Neutrophil (primary cell): ENCODE results near the genes MLIP, COL21A1 and RAB23.

- PRO-cap: no peak
Observed at GRCh38 chr6:54009024-54009539, 102.2 kb upstream of the MLIP start.

- PRO-cap: no peak
Observed at GRCh38 chr6:54083018-54083676, 28.1 kb upstream of the MLIP start.

DNA sequence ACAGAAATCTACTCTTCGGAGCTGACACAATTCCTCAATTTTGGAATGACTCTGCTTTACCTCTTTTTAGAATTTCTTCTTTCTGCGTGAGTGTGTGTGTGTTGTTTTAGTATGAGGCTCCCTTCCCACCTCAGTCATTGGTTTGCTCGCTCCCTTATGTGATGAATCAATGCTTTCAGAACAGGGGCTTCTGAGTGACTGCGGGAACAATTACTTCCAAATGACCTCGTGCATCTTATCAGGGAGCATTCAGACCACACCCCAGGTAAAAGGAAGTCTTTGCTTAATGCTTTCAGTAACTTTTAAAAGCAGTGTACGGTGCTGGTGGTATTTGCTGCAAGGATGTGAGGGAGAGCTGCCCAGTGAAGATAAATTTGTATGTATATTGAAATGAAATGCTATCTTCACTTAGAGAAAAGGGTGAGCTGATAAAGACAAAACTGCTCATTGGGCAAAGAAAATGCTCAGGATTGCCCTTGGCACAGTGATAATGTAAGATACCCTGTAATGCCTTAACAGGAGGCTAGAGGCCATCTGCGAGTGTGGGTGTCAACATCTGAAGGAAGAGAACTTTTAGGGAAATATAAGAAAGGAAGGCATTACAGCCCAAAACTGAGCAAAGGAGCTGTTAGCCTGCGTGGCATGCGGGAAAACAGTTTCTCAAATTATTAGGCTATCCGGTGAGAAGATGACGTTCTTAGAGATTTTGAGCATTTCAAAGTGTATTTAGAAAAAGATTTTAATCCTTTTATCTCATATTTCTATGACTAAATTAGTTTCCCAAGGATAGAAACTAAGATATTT lies at the start of gene MLIP:
Gene MLIP (plus strand): TSS at position 133 of the 804 bp plus-strand sequence.
- PRO-cap: no peak

- PRO-cap: no peak
Observed at GRCh38 chr6:54255840-54256401, 52.3 kb upstream of the TINAG start.

GRCh38 chr6:54904345-54904743 lies 57.8 kb downstream of the FAM83B start:
- PRO-cap: no peak

DNA sequence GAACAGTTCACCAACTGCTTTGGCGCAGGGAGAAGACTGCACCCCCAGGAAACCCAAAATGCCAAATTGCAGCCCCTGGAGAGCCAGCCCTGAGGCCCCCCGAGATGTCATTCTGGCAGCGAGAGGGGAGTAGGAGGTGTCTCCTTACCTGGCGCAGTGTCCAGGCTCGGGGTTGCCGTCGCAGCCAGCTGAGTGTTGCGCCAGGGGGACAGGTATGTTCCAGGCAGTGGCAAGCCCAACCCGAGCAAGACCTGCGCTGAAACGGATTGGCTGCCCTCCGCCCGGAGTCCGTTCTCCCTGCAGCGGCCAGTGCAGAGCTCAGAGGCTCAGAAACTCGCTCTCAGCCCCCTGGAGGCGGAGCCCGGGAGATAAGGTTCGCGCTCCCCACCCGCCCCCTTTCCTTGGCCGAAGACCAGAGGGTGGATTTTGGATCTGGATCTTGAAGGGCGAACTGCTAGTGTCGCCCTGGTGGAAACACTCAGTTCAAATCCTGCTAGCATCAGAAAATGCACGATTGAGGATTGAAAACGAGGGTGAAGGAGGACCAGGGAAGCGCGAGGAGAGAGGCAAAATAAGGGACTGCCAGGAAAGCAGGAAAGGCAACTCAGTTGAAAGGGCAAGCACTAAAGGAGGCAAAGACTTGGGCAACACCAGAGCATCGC lies at the start of gene COL21A1:
Gene COL21A1 (minus strand): TSS at position 342 of the 662 bp plus-strand sequence.
- PRO-cap: no peak

DNA sequence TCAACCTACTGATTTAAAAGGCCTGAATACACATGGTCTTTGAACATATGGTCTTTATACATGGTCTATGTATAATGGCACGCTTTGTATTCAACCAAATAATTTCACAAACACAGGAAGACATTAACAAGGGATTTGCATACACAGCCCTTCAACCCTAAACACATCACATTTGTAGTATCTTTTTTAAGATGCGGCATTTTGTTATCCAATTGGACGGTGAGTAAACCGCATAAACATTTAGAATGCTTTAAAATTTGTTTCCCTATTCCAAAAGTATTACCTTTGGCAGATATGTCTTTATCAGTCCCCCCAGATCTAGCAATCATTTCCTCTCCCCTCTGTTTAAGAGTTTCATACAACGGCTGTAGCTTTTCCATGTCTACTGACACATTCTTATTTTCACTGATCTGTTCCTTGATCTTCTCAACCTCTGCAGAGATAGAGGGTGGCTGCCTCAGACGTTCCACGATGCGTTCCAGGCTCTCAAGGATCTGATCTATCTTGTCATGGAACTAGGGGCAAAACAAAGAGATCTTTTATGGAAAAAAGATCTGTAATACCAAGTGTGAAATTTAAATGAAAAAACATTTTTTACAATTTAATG lies 262.1 kb upstream of the COL21A1 start:
- PRO-cap: no peak

DNA sequence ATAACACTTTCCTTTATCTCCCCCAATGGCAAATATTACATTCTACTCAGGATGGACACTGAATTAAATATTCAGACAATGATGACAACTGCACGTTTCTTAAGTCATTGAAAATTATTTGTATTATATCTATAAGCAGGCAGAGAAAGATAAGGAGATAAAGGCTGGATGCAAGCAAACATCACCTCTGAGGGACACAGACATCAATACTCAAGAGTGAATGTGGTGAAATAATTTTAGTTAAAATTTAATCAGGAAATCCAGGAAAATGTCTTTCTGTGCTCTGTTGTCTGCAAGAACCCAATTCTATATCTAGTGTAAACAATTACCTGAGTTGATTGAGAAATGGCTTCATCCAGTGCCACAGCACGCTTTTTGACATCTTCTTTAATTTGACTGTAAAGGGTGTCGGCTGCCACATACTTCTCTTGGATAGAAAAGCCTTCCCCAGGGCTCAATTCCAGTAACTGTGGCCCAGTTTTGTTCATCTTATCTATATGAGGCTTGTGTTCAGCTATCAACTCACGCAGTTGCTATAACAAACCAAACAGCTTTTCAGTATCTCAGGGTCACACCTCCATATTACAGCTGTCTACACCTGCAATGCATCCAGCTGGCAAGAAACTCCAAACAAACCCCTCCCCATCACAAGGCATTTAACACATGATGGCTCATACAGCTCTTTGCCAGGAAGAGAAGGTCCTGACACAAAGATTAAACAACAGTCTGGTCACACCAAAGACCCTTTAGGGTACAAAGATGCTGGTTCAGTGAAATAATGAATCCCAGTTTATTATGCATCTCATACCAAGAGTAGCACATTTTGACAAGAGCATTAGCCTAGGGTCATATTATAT lies 263.7 kb upstream of the COL21A1 start:
- PRO-cap: no peak

DNA sequence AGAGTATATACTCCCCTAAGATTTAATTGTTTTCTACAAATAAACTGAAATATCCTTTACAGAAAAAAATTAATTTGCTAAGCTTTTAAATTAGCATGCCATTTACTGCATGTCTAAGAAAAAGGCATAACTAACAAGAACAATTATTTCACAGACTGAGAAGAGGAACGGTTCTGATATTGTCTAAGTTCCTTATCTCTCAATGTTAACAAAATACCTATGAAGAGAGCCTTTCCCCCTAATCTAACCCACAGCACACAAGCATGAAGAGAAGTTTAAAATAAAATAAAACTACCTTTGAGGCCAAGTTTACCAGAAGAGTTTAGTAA lies 291.9 kb upstream of the COL21A1 start:
- PRO-cap: no peak

DNA sequence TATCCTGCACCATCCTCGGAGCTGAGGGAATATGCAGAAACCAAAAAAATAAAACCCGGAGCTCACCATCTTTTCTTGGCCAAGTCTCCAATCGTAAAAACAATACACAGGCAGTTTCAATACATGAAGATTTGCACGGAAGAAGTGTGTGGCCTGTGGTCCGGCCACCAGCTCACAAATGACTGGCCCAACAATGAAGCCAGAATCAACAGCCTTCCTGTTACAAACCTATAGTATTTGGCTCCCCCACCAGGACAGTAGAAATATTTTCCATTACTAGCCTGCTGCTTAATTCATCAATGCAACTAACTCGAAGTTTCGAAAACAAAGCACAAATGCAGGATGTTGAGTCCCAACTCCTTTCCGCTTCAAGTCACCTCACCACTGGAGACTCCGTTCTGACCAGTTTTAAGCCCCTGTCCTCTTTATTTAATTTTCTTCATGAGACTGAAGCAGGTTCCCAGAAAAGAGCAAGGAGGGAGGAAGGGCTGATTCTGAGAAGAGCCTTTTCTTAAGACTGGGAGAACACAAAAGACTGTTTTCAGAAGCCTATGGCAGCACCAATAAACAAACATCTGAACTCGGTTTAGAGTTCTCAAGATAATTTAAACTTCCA lies 102.8 kb downstream of the DST start:
- PRO-cap: no peak

DNA sequence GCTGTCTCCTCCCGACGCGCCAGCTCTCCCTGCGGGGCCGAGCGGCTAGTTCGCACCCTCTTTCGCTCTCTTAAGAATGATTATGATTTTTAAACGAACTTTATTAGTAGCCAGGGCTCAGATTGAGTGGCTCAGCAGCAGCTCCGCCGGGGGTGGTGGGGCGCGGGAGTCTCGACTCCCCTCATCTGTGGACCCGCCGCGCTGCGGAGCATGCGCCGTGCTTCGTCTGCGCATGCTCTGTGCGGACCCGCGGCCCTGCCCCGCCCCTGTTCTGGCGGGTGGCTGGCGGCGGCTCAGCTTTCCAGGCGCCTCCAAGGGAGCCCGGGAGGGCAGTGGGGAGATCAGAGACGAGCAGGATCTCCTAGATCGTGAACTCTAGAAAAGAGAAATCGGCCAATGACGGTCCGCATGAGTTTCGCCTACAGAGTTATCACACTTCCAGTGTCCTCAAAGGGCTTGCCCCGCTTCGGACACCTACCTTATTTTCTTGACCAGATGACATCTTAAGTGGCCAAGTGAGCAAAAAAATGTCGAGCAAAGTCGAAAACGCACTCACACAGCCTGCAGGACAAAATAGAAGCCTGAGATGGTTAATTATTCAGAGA lies at the start of gene RAB23:
Gene RAB23 (minus strand): TSS at position 212 of the 605 bp plus-strand sequence.
- PRO-cap: no peak

- PRO-cap: no peak
Observed at GRCh38 chr6:57257750-57258817, 36.0 kb upstream of the RAB23 start.

DNA sequence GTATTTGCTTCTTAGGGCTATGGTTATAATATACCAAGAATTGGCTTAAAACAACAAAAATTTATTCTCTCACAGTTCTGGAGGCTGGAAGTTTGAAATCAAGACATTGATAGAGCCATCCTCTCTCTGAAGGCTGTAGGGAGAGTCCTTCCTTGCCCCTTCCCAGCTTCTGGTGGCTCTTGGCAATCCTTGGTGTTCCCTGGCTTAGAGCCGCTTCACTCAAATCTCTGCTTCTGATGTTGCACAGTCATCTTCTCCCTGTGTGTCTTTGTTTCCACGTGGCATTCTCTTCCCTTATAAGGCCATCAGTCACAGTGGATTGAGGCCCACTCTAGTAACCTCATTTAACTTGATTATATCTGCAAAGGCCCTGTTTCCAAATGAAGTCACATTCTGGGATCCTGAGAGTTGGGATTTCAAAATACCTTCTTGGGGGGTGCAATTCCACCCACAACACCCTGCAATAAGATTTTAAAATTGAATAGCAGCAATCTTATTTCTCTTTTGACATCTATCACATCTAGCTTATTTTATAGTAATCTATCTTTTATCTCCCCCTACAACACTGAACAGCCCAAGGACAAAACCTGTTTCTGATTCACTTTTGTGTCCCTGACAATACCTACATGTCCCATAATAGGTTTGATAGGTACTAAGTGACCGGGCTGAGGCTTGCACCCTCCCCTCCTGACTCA lies 41.3 kb upstream of the RAB23 start:
- PRO-cap: no peak

DNA sequence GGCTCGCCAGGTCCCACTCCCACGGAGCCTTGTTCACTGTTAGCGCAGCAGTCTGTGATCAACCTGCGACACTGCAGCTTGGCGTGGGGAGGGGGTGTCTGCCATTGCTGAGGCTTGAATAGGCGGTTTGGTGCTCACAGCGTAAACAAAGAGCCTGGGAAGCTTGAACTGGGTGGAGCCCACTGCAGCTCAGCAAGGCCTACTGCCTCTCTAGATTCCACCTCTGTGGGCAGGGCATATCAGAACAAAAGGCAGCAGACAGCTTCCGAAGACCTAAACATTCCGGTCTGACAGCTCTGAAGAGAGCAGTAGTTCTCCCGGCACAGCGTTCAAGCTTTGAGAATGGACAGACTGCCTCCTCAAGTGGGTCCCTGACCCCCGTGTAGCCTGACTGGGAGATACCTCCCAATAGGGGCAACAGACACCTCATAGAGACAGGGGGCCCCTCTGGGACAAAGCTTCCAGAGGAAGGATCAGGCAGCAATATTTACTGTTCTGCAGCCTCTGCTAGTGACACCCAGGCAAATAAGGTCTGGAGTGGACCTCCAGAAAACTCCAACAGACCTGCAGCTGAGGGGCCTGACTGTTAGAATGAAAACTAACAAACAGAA lies 29.2 kb upstream of the PRIM2 start:
- PRO-cap: no peak

DNA sequence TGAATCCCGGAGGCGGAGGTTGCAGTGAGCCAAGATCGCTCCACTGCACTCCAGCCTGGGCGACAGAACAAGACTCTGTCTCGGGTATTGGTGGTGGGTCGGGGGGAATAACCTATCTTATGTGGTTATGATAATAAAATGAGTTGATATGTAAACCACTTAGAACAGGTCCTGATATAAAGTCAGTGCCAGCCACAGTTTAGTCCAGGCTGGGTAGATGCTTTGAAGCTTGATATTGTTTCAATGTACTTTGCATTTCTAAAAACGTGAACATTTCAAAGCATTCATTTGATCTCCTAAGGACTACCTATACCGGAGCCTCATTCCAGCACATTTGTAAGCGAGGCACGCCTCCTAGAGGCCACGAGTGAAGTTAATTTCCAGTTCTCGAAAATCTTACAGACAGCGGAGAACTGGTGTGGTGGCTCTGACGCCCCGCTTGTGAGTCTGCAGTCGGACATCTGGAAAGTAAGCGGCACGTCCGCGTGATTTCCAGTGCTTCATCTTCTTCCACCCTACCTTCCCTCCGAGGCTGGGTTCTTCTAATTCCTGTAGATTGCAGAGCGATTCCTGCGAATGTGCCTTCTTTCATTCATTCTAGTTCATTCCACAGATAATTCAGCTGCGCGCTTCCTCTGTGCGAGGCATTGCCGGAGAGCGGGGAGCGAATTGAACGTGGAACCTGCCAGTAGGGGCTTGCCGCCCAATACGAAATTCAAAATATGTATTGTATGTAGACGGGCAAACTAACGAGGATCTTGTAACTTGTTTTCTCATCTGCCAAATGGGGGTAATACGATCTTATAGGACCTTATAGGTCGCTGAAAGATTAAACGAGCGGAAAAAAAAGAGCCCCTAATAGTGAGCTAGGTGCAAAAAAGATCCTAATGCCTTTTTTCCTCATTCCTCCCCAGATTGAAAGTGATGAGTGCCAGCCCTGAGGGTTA lies 827 bp upstream of the PRIM2 start:
- PRO-cap: no peak

DNA sequence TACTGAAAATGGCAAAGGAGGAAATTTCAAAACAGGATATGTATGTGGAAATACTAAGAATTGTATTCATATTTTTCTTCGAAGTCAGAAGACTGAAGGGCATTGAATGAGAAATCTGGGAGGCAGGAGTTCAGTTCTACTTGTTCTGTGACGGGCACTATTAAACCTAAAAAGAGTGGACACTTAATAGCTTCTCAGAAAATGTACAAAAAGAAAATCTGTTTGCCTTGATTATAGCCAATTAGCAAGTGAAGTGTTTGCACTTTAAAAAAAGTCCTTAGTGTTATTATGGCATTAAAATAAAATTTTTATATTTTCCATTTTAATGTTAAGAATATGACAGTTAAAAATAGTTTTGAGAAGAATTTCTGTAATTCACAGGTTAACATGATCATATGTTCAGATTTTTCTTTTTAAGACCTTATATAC lies 114.9 kb downstream of the PRIM2 start:
- PRO-cap: no peak

GRCh38 chr6:62766328-62766728 lies 480.3 kb upstream of the KHDRBS2 start:
- PRO-cap: no peak

- PRO-cap: no peak
Observed at GRCh38 chr6:63458534-63459181, 113.6 kb upstream of the PTP4A1 start.

- PRO-cap: no peak
Observed at GRCh38 chr6:63510153-63510813, 62.0 kb upstream of the PTP4A1 start.

DNA sequence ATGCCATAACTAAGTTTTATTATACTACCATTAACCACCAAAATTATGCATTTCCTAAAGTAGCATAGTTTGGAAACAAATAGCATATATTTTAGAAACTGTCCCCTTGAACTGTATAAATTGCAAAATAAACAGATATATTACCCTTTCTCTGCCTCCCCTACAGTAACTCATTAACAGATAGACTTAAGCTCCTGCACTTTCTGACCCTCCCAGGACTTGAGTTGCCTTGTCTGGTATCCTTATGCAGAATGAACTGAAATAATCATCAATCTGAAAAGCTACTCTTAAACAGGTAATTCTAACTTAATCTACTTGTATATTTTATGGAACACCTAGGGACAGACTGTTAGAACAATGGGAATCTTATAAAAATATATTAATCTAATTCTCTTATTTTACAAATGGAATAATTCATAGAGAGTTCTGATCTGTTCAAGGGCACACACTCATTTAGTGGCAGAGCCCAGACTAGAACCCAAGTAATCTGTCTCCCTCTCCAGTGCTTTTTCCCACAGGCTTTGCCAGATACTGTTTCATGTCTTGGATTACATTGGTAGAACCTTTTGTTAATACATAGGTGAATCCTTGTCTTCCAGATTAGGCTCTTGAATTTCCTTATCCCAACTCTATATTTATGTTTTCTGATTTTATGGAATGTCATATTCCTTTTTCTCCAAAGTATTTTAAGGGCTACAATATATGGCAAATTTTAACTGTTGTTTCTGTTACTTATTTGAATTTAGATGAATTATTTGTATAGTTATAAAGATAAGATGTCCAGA lies 50.6 kb upstream of the PTP4A1 start:
- PRO-cap: no peak